ENCODE measurements around a stretch of chr10.

DNA sequence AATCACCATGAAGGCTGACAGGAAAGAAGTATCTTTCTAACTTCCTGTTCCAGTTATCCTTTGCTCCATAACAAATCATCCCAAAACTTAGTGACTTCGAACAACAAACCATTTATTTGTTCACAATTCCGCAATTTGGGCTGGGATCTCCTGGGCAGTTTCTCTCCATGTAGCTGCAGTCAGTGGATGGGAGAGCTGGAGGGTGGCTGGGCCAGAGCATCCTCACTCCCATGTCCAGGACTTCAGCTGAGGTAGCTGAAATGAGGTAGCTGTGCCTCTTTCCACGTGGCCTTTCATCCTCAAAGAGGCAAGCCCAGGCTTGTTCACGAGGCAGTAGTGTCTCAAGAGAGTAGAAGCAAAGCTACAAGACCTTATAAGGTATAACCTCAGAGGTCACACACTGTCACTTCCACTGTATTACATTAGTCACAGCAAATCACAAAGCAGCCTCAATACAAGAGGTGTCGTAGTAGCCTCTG lies 97.8 kb downstream of the SKIDA1 start:
- PRO-cap, result bidirectional peak, plus-strand start outside the sequence, minus-strand start at position 261 of the sequence

GRCh38 chr10:21515935-21516774 lies 9.3 kb downstream of the SKIDA1 start:
- PRO-cap, result bidirectional peak, plus-strand start at chr10:21516110, minus-strand start at chr10:21516052; bidirectional peak, plus-strand start at chr10:21516447, minus-strand start at chr10:21516298

- PRO-cap, result bidirectional peak, plus-strand start at chr10:21527353, minus-strand start at chr10:21527238
Measured at GRCh38 chr10:21526950-21527714, 1.6 kb upstream of the SKIDA1 start.

DNA sequence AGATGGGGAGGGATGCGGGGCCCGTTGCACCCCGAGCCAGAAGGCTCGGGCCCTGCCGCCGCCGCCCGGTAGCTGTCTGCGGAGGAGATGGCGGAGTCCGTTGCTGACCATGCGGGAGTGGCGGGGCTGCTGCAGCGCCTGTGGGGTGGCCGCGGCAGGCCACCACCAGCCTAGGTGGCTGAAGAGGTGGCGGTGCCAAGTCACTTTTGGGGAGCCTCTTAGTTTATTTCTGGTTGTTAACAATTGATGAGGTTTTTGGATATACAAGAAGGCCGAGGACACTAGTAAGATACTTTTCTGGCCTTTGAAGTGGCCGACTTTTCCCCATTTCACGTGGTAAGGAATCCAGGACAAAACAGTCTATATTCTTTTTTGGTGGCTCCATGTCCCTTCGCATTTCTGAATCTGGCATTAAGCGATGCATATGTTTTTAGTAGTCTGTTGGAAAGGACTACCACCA lies 1.3 kb downstream of the MLLT10 start:
- PRO-cap, result bidirectional peak, plus-strand start at position 75 of the sequence, minus-strand start at position 78 of the sequence; bidirectional peak, plus-strand start at position 242 of the sequence, minus-strand start at position 119 of the sequence

- PRO-cap, result no peak
Measured at GRCh38 chr10:21654650-21655263, 120.7 kb downstream of the MLLT10 start.

DNA sequence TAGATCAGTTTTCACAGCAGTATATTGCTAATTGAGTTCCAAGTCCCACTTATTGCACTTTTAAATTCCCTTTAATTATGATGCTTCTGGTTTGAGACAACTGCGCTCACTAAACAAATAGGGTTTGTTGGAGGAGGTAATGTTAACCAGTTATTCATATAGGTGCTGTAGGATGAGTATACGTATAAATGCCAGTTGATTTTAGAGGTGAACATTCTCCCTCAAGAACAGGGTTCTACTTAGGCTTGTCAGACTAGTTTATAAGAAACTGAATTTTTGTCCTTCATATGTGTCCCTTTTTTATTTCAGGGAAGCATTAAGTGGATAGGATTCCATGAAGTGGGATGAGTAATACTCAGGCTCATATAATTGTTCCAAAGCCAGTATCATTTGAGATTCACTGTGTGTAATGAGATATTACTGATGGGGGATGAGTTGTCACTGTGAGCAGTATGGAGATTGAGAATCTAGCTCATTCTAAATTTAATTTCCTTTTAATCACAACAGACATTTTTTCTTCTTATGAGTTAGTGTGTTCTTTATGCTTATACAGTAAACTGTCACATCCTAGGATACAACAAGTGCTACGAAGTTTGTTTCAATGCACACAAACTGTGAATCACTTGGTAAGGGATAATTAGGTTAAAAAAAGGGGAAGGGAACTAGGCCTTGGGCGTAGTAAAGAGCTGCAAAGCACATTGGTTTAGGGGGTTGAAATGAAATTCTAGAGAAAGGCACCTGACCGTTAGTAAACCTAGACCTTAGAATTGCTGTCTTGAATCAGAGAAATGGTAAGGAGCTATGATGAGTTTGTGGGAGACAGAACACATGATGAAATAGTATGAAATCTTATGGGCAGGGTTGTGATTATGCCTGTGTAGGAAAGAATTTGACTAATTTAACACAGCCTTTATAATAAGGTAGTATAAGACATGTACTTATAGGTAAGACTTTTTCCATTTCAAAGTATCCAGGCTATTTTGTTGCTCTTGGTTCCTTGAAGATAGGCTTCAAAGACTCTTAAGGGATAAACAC lies 153.3 kb downstream of the MLLT10 start:
- PRO-cap, result no peak

DNA sequence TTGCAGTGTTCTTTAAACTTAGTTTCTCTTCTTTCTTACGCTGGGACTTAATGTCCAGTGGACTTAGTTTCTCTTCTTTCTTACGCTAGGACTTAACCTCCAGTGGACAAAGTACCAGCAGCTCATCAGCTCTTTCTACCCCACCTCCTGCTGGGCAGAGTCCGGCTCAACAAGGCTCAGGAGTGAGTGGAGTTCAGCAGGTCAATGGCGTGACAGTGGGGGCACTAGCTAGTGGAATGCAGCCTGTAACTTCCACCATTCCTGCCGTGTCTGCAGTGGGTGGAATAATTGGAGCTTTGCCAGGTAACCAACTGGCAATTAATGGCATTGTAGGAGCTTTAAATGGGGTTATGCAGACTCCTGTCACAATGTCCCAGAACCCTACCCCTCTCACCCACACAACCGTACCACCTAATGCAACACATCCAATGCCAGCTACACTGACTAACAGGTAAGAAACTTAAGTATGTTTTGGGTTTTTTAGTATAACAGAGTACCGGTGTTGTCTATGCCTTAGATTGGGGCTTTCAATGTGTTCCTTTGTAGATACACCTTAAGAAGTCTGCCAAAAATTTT lies 199.7 kb downstream of the MLLT10 start:
- PRO-cap, result no peak

- PRO-cap, result no peak
Measured at GRCh38 chr10:21928839-21929356, 74.6 kb downstream of the DNAJC1 start.

GRCh38 chr10:21981653-21982791 lies 21.5 kb downstream of the DNAJC1 start:
- PRO-cap, result no peak

DNA sequence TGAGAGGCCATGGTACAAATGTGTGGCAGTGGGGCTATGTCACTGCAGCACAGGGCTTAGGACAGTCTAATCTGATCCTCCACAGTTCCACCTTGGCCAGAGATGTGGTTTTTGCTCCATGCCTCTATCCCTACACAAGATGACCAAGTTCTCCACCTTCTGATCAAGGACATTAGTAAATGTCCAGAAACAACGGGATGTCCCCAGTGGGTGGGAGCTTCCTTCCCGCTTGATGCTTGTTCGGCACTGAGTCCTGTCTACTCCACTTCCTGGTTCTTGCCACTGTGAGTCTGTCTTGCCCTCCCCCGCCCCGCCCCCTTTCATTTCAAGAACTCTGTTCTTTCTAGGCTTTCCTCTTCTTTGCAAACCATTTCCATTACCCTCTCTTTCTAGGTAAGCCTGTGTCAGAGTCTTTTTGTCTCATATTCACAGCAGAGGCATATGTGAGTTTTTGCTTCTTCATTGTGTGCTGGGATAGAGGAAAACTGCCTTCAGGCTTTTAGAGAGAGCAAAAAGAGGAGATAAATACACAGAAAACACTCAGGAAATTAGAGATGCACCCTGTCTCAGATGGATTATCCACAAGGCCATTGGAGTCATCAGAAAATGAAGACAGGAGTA lies 19.3 kb upstream of the DNAJC1 start:
- PRO-cap, result no peak

DNA sequence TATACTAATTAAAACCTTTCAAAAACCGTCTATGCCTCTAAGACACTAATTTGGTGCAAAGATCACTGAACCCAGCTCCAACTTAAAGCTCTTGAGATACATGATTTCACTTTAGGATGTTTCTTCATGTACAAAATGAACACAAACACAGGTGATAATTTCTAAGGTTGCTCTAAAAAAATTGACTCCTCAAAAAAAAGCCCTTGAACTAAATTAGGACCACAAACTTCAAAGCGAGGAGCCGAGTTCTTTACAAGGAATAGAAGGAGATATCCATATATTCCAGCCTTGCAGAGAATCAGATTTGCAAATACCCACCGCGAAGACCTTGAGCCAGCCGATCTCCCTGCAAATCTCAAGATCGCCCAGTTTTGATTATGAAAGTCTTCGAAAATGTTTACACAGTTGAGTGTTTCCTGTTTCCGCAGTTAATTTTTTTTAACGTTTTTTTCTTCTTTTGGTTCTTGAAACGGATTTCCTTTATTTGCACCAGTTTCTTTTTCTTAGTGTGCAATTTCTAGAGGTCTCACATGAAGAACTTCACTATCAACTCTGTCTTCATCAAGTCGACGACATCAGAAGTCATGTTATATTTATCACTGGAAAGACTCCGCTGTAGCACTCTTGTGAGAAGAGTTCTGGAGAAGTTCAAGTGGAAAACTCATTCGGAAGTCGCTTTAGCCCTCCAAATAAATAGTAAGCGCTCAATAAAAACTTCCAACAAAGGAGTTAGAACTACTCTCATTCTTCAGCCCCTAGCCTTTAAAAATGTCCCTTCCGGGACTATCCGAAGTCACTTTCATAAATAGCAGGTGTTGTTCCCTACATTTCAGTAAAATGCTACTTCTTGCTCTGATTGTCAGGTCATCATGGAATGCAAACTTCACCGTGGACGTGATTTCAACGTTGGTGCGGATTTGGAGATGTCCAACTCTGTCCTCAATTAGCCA lies 12.1 kb upstream of the SPAG6 start:
- PRO-cap, result no peak

- PRO-cap, result no peak
Measured at GRCh38 chr10:22340739-22341562, 4.3 kb upstream of the SPAG6 start.

DNA sequence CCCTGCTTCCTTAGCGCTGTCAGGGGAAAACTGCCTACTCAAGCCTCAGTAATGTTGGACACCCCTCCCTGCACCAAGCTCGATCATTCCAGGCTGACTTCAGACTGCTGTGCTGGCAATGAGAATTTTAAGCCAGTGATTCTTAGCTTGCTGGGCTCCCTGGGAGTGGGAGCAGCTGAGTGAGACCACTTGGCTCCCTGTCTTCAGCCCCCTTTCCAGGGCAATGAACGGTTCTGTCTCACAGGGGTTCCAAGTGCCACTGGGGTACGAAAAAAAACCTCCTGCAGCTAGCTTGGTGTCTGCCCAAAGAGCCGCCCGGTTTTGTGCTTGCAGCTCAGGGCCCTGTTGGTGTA lies 184.1 kb downstream of the PIP4K2A start:
- PRO-cap, result no peak

DNA sequence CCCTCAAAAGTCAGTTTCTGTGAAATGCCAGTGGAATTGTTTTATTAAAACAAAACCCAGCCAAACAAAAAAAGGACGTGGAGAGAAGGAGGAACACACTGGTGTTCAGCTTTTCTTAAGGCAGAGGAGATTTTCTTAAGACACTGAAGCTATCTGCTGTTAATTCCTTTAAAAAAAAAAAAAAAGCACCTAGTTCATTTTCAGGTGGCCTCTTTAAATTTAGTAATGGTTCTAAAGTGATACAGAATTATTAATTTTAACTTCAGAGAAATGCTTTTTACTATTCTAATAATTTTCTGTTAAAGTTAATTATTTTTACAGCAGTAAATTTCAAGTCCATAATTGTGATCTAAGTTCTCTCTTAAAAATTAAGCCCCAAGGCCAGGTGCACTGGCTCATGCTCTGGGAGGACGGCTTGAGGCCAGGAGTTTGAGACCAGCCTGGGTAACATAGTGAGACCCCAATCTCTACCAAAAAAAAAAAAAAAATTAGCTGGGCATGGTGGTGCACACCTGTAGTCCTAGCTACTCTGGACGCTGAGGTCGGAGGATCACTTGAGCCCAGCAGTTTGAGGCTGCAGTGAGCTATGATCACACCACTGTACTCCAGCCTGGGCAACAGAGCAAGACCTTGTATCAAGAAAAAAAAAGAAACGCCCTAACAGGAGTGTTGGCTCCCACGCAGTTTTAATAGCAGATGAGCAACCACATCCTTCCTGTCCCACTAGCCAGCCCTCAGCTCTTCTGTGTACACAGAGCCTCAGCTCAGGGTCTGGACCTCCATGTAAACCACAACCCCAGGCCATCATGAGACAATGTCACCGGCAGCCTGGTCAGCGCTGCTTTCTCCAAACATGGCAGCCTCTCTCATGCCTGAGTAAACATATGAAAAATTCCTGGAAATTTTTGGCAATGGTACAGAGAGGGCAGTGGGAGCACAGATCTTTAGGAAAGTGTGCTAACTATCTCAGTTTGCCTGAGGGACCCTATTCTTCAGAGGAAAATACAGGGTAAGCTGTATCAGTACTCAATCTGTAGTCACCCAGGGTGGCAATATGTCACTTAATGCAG lies 108.4 kb downstream of the PIP4K2A start:
- PRO-cap, result no peak

- PRO-cap, result no peak
Measured at GRCh38 chr10:22706177-22707193, 7.9 kb downstream of the PIP4K2A start.

GRCh38 chr10:22709867-22710997 lies 4.1 kb downstream of the PIP4K2A start:
- PRO-cap, result no peak

GRCh38 chr10:22849337-22849959 lies 78.4 kb upstream of the ARMC3 start:
- PRO-cap, result no peak

- PRO-cap, result no peak
Measured at GRCh38 chr10:23065417-23065851, 29.9 kb upstream of the MSRB2 start.

DNA sequence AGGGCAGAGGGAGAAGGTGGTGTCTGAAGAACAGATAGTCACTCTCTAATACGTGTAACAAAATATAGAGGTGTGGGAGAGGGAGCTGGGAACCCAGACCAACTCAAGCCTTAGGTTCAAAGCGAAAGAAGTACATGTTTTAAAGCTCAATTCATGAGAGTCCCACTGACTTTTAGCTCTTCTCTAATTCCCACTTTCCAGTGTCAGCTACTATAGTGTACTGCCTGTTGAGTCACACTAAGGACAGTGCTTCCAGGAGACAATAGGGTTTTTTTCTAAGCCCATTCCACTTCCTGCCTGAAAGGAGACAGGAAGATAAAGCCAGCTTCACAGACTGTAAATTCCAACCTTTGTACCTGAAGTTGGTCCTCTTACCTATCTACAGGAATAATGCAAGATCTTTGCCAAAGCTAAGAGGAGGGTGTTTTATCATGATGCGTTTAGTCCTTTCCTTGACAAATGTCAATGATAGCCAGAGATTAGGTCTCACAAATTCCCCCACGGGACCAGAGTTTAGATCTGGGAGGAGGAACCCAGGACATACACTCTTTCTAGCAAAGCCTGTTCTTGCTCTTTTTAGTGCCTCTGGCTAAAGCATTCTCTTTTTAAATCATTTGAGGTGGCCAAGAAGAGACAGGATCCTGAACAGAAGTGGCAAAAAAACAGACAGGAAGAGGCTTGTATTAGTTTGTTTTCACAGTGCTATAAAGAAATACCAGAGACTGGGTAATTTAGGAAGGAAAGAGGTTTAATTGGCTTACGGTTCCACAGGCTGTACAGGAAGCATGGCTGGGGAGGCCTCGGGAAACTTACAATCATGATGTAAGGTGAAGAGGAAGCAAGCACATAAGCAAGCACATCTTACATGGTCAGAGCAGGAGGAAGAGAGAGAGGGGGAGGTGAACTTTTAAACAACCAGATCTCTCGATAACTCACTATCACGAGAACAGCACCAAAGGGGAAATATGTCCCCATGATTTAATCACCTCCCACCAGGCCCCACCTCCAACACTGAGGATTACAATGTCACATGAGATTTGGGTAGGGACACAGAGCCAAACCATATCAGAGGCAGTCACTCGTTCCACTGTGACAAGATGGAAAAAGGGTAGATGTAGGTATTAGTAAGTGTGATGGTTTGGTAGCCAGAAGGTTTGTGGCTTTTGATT lies 4.7 kb downstream of the MSRB2 start:
- PRO-cap, result no peak

DNA sequence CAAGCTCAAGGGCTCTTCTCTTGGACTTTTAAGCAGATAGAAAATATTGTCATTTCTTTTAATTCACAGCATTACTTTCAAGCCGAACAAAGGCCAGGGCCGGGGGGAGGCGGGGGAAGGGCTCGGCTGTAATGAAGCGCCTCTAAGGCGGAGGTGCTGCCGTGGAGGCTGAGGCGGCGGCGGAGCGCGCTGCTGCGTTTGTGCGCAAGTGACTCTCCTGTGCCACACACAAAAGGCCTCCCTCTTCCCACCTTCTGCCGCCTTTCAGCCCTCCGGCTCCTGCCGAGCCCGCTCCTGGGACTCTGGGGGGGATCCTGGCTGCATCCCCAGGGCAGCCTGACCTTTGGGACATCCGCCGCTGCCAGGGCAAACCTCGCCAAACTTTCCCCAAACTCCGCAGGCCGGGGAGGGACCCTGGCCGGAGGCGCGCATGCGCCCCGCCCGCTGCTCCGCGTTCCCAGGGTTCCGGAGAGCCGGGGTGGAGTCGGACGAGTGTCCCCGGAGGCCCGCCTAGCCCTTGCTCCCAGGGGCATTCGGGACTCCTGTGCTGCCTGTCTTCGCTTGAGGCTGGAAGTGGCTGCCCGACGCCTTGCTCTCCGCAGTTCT lies 6.7 kb downstream of the PTF1A start:
- PRO-cap, result no peak

Measured in H9 (cell line).